PC-3 (cell line): ENCODE data around the gene FZD10.

- RAMPAGE, long total RNA, result no peak
Observed at GRCh38 chr12:124971716-124971954, 17.3 kb downstream of the DHX37 start.

GRCh38 chr12:124994521-124995128 is 1.2 kb downstream of the BRI3BP start:
- RAMPAGE, long total RNA, result no peak

- RAMPAGE, long total RNA, result no peak
Observed at GRCh38 chr12:125092532-125093672, 27.7 kb downstream of the AACS start.

DNA sequence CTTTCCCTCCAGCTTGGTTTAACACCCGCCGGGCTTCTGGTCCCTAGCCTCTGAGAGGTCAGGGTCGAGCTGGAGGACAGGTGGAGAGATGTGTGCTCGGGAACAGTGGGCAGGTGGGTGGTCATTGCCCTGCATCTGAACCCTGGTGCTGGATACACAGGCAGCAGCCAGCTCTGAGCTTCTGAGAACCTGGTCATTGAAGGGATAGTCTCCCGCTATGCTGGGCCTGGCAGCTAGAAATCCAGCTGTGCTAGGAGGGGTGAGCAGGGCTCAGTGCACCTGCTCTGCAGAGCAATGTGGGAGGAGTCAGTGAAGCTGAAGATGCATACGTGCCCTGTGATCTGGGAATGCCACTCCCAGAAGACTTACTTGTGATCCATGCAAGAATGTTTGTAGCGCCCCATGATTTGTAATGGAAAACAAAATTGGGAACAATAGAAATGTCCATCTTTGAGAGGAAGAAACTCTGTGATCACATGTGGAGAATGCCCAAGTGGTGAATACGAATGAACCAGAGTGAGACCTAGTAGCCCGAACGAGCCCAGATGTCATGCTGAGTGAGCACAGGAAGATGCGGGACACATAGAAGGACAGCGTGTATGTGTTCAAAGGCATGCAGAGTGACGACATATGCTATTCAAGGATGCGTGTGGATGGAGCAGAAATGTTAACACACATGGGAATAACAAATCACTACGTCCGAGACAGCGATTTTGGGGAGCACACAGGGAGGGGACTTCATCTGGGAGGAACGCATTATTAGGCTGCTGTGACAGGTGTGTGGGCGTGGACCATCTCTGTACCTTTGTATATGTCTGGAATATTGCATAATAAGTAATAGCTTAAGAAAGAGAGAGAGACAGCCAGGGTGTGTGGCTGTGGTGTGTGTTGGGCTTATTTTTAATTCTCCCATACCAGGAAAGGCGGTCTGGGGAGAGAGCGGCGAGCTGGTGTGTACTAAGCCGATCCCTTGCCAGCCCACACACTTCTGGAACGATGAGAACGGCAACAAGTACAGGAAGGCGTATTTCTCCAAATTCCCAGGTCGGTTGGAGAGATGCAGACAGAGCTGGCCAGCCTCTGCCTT is 57.4 kb upstream of the TMEM132B start:
- RAMPAGE, long total RNA, result no peak

GRCh38 chr12:126583251-126583681 is 1397.1 kb downstream of the TMEM132B start:
- RAMPAGE, long total RNA, result no peak

DNA sequence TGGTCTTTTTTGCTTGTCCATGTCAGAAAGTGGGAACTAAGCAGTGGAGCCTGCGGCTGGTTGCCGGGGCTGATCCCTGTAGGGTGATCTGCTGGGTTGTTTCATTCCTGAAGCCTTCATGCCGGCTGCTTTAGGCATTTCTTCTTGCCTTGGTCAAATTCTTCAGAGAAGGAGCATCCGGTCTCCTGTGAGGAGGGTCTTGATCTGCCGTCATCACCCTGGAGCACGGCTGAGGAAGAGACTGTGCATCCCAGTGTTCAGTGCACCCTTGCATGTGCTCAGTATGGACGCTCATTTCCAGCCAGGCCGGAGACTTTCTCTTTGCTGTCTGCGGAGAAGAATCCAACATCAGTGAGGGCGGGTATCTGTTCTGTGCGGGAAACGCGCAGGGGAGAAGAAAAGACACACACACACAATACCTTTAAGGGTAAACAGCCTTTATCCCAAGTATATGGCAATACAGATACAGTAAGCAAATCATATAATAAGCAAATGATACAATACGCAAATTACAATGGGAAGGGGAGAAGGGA is 1367.0 kb upstream of the TMEM132C start:
- RAMPAGE, long total RNA, result no peak

DNA sequence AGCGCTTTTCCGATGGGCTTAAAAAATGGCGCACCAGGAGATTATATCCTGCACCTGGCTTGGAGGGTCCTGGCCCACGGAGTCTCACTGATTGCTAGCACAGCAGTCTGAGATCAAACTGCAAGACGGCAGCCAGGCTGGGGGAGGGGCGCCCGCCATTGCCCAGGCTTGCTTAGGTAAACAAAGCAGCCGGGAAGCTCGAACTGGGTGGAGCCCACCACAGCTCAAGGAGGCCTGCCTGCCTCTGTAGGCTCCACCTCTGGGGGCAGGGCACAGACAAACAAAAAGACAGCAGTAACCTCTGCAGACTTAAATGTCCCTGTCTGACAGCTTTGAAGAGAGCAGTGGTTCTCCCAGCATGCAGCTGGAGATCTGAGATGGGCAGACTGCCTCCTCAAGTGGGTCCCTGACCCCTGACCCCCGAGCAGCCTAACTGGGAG is 400.8 kb upstream of the TMEM132C start:
- RAMPAGE, long total RNA, result no peak

- RAMPAGE, long total RNA, result no peak
Observed at GRCh38 chr12:127944270-127944501, 322.8 kb upstream of the TMEM132C start.

- RAMPAGE, long total RNA, result no peak
Observed at GRCh38 chr12:127984070-127984391, 282.9 kb upstream of the TMEM132C start.

GRCh38 chr12:128265971-128266668 is 850 bp upstream of the TMEM132C start:
- RAMPAGE, long total RNA, result no peak

DNA sequence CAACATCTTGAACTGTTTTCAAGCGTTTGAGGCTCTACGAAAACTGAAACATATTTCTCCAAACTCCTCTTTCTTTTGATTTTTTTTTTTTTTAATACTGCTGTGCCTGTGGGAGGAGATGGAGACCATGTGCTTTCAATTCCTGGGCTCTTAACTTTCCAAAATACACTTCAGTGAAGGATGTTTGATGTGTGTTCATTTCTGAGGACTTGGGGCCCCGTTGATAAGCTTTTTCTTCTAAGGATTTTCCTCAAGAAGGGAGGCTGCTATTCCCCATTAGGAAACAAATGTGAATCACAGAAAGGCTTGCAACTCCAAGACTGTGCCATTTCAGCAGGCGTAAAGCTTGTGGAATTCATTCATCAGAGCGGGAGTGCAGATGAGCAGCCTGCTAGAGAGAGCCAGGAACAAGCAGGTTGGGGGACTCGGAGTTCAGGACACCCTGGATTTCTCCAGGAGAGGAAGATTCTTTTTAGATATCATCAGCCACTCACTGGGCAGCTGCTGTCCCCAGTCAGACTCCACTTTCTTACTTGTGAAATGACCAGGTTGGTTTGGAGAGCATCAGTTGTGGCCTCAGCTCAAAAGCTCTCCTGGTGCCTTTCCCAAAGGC is 94.7 kb downstream of the TMEM132C start:
- RAMPAGE, long total RNA, result no peak

GRCh38 chr12:128783113-128783729 is 40.5 kb downstream of the SLC15A4 start:
- RAMPAGE, long total RNA, result no peak

DNA sequence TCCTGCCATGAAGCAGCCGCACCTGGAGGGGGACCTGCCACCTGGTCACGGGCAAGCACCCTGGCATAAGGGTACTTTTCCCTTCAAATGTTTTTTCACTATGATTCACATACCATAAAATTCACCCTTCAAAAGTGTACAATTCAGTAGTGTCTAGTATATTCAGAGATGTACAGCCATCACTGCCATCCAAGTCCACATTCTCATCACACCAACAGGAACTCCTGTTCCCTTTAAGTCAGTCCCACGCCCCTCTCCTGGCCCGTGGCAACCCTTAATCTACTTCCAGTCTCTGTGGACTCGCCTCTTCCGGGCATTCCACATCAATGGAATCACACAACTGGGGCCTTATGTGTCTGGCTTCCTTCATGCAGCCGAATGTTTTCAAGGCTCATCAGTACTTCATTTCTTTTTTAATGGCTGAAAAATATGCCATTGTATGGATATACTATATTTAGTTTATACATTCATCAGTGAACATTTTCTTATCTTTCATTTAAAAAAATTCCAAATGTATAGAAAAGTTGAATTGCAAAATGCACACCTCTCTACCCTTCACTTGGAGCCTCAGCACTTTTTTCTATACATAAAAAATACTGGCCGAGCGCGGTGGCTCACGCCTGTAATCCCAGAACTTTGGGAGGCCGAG is 5.1 kb downstream of the SLC15A4 start:
- RAMPAGE, long total RNA, result no peak

DNA sequence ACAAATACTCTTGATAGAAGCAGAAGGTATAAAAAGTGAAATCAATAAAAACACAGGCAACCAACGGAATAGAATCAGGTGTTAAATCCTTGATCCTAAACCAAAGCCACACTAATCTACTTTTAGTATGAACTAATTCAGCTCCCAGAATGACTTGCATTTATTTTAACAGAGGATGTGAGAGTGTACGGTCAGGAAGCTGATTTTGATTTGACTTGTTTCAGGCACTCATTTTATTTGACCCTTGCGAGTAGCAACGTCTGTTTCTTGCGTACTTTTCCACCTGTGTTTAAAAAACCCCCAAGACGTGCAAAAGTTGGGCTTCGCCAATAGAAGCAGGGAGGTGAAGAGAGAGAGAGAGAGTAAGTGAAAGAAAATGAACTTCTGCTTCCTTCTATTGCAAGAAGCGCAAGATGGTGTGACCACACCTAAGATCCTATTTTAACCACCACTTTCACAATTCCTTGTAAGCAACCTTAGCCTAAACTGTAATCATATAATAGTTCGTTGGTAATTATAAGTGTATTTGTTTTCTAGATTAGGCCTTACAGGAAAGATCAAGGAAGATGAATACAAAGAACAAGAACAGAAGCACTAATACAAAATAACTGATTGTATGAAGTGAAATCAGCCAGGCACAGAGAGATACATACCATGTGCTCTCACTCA is 6.8 kb upstream of the SLC15A4 start:
- RAMPAGE, long total RNA, result no peak

DNA sequence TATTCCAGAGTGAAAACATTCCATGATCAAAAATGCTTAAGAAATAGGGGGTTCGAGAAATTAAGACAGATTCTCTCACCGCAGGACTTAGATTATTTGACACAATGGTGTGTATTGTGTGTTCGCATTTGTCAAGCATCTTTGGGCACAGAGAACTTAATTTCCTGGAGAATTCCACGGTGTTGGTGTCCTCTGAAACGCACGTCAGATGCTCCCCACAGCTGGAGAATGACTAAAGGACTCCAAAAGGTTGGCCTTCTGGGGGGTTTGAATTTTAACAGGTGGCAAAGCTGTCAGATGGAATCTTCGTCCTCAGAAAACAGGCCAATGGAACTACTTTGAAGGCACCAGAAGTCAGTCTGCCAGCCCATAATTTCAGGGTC is 82.7 kb downstream of the TMEM132D start:
- RAMPAGE, long total RNA, result no peak

DNA sequence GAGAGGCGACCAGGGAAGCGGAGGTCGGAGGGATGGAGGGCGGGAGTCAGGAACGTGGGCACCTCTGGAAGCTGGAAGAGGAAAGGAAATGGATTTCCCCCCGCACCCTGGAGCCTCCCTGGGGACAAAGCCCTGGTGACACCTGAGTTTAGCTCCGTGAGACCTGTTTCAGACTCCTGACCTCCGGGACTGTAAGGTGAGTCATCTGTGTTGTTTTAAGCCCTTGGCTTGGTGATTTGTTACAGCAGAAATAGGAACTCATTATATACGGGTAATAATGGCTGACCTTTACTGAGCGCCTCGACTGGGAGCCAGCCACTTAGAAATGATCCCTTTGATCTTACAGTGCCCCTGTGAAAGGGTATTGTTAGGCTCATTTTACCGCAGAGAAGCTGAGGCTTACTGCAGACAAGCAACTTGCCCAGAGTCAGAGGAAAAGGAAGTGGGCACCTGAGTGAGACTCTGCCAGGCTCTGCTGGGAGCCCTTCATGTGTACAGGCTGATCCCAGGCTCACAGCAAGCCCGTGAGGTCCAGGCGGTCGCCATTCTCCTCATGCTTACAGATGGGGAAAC is 29.2 kb upstream of the FZD10 start:
- RAMPAGE, long total RNA, result no peak

DNA sequence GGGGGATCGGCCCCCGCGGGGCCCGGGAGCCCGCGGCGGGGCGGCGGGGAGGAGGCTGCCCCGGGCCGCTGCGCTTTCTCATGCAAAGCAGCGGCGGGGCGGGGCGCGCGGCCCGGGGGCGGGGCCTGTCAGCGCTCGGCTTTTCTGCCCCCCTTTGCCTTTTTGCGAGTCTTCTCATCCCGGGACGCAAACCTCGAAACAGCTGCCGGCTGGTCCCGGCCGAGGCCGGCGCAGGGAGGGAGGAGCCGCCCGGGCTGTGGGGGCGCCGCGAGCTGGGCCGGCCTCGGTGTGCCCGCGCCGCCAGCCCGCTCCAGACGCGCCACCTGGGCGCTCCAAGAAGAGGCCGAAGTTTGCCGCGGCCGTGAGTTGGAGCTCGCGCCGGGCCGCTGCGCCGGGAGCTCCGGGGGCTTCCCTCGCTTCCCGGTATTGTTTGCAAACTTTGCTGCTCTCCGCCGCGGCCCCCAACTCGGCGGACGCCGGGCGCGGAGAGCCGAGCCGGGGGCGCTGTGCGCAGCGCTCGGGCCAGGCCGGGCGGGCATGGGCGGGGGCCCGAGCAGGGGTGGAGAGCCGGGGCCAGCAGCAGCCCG is at the start of gene FZD10:
Gene FZD10 (plus strand): TSS at position 171 of the 587 bp plus-strand sequence.
- RAMPAGE, long total RNA, result no peak

DNA sequence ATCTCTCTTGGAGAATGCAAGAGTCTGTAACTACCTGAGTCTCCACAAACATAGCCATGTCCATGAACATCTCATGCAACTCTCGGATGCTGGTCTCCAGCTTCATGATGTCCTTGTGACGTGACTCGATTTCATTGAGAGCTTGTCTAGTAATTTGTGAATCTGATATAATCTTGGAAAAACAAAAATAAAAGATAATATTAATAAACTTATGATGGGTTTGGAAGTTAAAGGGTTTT is 38.0 kb downstream of the STX2 start:
- RAMPAGE, long total RNA, result no peak

DNA sequence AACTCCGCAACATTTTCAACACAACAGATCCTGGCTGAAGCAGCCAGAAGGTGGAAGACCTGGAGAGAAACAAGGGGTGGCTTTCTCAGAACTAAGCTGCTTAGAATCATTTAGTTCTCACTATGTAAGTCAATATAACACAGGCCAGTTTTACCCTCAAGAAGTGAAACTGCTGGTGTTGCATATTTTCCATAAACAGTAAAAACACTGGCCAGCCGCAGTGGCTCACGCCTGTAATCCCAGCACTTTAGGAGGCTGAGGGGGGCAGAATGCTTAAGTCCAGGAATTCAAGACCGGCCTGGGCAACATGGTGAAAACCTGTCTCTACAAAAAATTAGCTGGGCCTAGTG is 11.7 kb downstream of the STX2 start:
- RAMPAGE, long total RNA, result no peak

DNA sequence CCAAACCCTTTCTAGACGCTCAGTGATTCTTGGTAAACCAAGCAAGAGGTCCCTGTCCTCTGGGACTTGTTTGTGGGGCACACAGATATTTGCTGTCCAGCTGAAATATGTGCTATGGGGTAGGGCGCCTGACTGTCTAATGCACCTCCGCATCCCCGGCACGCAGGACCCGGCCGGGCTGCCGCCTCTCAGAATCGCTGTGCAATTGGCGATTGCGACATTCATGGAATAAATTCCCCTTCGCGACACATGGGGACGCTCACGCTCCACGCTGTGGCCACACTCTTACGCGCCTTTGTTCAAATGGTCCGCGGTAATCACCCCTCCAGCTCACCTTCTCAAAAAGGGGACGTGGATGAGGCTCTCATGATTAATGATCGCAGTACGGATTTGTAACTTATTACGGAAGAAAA is 37.6 kb upstream of the ADGRD1 start:
- RAMPAGE, long total RNA, result no peak